GM23248 (cell line): ENCODE measurements around a stretch of chr6.

- RAMPAGE, long total RNA: no peak
These were observed 287.5 kb upstream of the COL21A1 start for GRCh38 chr6:56534902-56535356.

GRCh38 chr6:56619468-56619933 is 335.1 kb downstream of the DST start:
- RAMPAGE, long total RNA: no peak

DNA sequence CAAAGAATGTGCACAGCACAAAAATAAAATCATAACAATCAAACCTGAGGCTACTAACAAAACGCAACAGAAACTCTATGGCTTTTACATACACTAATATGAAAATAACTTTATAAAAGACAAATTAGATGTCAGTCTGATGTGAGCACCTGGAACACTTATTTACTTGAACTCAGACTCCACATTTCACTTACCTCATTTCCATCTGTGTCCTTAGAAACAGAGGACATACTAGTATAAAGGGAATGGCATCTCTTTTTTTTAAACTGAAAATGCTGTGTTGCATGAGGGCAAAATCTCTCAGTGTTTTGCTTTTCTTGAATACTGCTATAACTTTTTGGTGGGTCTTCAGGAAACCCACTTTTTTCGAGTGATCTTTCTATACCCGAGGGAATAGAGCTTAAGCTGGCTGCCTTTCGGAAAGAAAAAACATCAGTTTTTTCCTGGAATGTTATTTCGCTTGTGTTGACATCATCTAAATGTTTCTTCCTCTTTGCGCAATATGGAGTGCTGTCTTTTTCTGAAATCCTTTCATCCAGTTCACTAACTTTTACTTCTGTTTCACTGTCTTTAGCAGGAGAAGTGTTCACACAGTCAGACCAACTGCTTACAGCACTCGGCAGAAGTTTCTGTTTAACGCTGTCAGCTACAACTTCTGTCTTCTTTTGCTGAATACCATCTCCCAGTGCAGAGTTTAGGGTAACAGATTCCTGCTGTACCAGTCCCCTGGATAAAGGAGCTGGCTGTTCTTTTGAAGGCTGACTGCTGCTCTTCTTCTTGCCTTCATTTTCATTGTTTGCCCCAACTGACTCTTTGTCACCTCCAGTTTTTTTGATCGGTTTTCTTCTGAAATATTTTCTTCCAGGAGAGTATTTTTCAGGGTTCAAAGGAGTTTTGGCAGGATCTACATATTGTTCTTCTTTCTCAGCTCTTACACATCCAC is 262.2 kb downstream of the DST start:
- RAMPAGE, long total RNA: no peak

GRCh38 chr6:56844113-56844418 is 110.6 kb downstream of the DST start:
- RAMPAGE, long total RNA: no peak

- RAMPAGE, long total RNA: start-site peak on the minus strand at chr6:56851810-56851878, 86 and 77 reads in 2 replicates
These were observed 102.8 kb downstream of the DST start for GRCh38 chr6:56851722-56852337.

GRCh38 chr6:57172982-57173628 is 979 bp downstream of the BAG2 start:
- RAMPAGE, long total RNA: no peak

DNA sequence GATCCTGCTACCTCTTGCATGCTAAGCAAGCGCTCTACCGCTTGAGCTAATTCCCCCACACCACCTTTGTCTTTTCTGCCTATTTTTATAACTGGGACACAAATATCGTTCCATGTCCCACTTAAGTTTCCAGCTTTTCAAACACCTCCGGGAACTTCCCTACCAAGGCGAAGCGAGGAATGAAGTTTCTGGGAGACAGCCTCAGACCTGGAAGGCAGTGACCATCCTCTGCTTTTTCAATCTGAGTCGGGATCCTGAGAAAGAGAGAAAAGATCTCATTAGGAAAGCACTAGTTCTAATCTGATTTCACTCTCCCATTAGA is 498.5 kb downstream of the PRIM2 start:
- RAMPAGE, long total RNA: no peak

- RAMPAGE, long total RNA: no peak
These were observed 1663.9 kb downstream of the KHDRBS2 start for GRCh38 chr6:60622108-60622532.

GRCh38 chr6:63467418-63467819 is 104.9 kb upstream of the PTP4A1 start:
- RAMPAGE, long total RNA: no peak

GRCh38 chr6:63527638-63528348 is 44.5 kb upstream of the PTP4A1 start:
- RAMPAGE, long total RNA: no peak

GRCh38 chr6:63581616-63582849 is 9.8 kb downstream of the PTP4A1 start:
- RAMPAGE, long total RNA: no peak

- RAMPAGE, long total RNA: no peak
These were observed 48.8 kb downstream of the PHF3 start for GRCh38 chr6:63684324-63684850.

- RAMPAGE, long total RNA: no peak
These were observed 61.3 kb downstream of the PHF3 start for GRCh38 chr6:63696633-63697515.

DNA sequence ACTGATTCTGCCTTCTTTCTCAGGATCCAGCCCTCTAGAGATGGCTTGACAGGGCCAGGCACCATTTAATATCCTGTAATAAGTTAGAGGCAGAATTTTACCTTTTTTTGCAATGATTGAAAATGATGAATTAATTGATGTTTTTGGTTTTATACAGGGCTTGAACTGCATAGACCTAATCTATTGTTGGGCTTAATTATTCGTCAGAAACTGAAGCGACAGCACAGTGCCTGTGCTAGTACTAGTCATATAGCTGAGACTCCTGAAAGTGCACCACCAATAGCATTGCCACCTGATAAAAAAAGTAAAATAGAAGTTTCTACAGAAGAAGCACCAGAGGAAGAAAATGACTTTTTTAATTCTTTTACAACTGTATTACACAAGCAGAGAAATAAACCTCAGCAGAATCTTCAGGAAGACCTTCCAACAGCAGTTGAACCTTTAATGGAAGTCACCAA is 75.9 kb downstream of the PHF3 start:
- RAMPAGE, long total RNA: no peak

- RAMPAGE, long total RNA: no peak
These were observed 98.0 kb downstream of the PHF3 start for GRCh38 chr6:63733417-63734133.

- RAMPAGE, long total RNA: no peak
These were observed 170.7 kb downstream of the PHF3 start for GRCh38 chr6:63806130-63806892.

DNA sequence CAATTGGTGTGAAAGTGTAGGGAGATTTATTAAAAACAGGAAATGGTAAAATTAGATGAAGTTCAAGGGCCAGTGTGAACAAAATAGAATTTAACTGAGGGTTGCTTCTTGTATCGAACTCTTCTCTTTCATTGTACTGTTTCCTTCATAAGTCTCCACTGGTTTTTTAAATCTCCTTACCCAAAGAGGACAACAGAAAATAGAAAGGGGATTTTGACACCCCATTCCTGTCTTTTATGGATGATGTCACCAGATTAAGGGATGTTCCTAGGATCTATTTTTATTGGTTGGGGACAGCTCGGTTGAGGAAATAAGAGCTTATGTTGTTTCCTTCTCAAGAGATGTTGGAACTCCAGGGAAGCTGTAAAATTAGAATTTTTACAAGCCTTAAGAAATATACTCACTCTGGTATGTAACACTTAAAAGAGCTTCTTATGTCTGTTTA is 171.4 kb downstream of the PHF3 start:
- RAMPAGE, long total RNA: no peak

GRCh38 chr6:68635693-68636237 is 683 bp downstream of the ADGRB3 start:
- RAMPAGE, long total RNA: no peak

- RAMPAGE, long total RNA: no peak
These were observed 19.9 kb downstream of the COL9A1 start for GRCh38 chr6:70282837-70283563.

GRCh38 chr6:70398878-70400084 is 14.0 kb upstream of the FAM135A start:
- RAMPAGE, long total RNA: no peak